ENCODE data around the gene KLF14.

- RRBS = no CpG with 5 or more reads among the region's 12 CpGs
Measured at GRCh38 chr7:130308314-130308605, 15.3 kb downstream of the CPA4 start.

- RRBS = no CpG with 5 or more reads among the region's 8 CpGs
Measured at GRCh38 chr7:130363294-130363862, 16.9 kb upstream of the CPA1 start.

- RRBS = no CpG with 5 or more reads among the region's 4 CpGs
Measured at GRCh38 chr7:130419751-130419968, 21.2 kb downstream of the CEP41 start.

GRCh38 chr7:130515869-130516930, 24.3 kb downstream of the MEST start:
- RRBS = no CpG with 5 or more reads among the region's 5 CpGs

GRCh38 chr7:130516931-130517393, 25.1 kb downstream of the MEST start:
- RRBS = no CpG with 5 or more reads among the region's 2 CpGs

GRCh38 chr7:130534670-130535560, 43.0 kb downstream of the MEST start:
- RRBS = no CpG with 5 or more reads among the region's 13 CpGs

DNA sequence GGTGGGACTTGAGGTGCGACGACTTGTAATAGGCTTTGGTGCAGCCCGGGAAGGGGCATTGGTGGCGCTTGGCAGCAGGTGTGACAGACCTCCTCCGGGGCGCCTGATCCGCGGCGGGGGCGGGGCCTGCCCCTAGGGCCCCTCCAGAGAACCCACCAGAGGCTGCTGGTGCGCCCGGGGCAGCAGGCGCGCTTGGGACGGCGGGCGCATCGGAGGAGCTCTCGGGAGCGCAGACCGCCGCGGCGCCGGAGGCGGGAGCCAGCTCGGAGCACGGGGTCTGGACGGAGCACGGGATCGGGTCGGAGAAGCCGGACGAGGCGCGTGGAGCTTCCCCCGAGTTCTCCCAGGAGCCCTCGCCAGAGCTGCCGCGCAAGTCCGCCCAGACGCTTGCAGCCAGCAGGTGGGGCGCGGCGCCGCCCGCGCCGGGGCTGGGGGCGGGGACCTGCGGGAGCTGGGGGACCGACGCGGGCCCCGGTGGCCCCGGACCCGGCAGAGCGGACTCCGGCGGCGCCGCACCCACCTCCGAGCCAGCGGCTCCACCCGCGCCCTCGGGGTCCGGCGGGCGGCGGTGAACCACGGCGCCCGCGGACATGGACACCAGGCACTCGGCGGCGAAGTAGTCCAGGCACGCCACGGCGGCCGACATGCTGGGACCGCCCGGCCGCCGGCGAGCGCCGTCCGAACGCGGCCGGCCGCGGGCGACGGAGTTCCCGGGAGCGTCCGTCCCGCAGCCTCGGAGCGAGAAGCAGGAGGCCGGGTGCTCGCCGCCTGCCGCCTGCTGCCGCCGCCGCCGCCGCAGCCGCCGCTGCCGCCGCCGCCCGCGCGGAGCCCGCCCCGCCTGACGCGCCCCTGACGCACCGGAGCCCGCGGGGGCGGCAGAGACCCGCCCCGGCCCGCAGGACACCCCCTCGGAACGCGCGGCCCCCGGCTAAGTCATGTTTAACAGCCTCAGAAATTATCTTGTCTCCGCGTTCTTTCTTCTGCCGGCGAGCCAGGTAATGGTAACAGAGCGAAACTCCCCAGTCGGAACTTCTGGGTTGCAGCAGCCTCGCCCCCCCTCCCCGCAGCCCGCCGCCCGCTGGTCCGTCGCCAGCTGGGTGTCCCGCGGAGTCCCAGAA, at the start of gene KLF14:
Gene KLF14 (minus strand): TSS at position 820 of the 1,118 bp plus-strand sequence.
- RRBS = 7% methylated on average over 76 of the region's 152 CpGs

- RRBS = no CpG with 5 or more reads among the region's 3 CpGs
Measured at GRCh38 chr7:130918665-130919277, 184.8 kb upstream of the KLF14 start.

DNA sequence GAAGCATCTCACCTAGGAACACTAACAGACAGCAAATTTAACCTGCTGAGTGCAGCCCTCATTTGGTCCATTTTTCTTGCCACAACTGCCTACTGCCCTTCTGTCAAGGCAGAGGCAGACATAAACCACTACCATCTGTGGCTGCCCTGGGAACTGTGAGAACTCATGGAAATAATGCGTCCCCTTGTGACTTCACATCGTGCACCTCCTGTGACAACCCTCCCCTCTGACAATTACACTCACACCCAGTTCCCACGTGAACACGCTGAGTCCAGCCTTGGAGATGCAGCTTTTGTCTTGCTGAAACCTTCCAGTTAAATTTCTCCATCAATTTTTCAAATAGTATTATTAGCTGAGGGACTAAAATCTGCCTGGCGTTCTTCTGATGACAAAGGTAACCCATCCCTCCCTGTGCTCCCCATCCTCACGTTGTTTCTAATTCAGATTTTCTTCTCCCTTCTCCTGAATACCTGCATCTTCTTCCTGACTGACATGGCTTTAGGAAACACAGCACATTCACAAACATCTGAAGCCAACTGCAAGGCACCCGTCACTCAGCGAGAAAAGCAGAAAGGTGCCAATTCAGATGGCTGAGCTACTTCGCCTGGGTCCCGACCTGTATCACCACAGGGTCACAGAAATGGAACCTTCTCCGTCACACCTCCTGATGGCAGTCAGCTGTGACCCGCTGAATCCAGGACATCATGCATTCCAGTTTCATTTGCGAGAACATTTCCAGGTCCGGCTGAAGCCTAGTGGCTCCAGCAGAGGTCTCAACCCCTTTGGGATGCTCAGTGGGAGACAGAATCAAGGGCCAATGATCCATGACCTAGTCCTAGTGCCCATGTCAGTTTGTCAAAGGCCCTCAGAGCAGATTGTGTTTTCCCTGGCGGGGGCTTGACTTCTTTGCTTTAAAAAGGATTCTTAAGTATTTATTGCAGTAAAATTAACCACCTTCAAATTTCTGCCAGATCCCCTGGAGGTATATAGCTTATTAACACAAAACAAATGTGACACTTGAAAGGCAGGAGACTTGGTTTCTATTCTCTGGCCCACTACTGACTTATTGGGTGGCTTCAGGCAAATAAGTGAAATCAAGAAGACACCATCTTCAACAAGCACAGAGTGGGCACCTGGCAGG, 193.4 kb upstream of the KLF14 start:
- RRBS = no CpG with 5 or more reads among the region's 15 CpGs

DNA sequence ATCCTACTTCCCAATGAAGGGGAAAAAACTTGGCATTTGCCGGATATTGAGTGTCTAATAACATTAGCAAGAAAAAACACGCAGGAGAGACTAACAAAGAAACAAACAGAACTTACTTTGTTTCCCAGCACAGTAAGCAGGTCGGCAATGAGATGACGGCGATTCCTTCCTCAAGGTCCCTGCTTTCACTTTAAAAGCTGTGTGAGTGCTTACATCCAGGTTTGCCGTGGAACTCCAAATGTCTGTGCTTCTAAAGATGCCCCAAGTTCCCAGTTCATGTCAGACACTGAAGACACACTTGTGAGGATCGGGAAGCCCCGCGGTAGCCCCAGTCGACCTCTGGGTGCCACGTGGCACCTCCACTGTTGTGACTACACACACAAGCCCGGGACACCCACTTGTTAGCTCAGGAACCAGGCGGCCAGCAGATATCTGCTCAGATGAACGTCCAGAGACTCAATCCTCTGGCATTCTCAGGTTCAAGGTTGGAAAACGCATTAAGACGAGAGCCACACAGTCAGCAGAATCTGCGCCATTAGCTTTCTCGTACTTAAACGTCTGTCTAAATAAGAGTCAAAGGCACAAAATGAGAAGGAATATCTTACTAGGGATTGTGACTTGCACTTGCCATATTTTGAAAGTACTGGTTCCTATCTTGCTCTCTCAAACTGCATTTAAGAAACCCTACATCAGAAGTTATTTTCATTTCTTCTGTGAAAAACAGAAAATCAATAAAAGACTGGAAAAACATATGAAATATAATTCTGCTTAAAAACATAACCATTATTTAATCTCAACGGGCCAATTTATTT, 207.5 kb upstream of the KLF14 start:
- RRBS = no CpG with 5 or more reads among the region's 20 CpGs

DNA sequence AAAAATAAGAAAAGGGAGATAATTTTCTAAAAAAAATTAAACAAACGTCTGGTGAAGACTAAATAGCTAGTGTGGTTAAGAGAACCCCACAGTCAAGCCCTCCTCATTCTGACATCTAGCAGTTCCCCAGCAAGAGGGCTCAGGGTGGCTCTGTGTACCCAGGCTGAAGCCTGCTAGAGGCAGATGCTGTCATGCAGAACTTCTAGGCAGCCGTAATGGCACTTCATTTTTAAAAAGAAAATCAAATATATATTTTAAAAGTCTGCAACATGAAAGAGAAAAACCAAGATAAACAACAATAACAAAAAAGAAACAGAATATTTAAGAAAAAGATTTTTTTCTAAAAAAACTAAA, 223.2 kb upstream of the KLF14 start:
- RRBS = no CpG with 5 or more reads among the region's 2 CpGs

DNA sequence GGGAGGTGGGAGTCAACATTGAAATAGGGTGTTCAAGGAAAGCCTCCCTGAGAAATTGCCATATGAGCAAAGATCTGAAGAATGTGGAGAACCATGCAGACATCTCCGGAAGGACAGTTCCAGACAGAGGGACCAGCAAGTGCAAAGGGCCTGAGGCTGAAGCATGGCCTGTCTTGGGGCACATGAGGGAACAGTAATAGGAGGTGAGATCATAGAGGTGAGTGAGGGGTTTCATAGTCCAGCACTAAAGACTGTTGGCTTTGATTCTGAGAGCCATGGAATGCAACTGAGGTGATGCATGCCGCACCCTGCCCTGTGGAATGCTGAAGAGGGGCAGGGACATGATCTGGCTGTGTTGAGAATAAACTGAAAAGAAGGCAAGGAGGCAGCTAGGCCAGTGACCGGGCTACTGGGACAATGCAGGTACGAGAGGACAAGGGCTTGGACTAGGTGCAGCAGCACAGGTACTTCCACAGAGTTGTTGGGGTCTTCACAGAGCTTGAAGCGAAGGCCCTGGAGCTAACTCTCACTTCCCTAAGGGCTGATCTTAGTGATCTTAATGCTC, 253.1 kb upstream of the KLF14 start:
- RRBS = no CpG with 5 or more reads among the region's 5 CpGs

DNA sequence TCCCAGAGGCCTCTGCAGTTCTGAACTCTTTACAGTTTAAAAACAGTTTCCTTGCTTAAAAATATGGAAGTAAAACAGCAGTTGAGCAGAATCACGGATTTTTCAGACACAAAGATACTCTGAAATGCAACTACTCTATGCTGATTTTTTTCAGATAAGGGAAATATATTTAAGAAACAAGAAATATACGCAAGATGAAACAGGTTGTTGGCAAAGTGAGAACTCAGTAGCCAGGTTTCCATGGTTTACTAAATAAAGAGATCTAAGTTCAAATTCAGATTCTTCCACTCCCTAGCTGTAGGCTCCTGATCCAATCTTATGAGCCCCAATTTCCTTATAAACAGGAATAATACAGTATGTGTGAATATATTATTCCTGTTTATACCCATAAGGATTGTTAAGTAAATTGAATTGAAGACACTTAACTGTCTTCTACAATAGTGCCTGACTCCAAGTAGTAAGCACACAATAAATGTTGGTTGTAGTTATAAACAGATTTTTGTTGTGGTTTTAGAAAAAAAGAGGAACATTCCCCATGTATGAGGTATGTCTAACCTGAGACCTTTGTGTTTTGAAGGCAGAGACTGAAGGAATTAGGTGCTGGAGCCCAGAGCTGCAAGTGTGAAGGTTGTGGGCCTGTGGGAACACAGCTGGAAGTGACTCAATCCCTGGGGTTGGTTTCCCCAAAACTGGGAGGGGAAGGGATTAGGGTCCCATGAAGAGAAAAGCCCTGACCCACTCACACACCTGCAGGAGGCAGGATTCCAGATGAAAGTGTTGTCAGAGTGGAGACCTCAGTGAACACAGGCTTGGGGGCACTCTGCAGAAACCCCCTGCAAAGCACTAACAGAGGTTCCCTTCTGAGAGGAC, 264.9 kb upstream of the KLF14 start:
- RRBS = no CpG with 5 or more reads among the region's 2 CpGs

- RRBS = no CpG with 5 or more reads among the region's 3 CpGs
Measured at GRCh38 chr7:131024116-131025002, 290.4 kb upstream of the KLF14 start.

GRCh38 chr7:131048607-131049779, 278.7 kb upstream of the MKLN1 start:
- RRBS = no CpG with 5 or more reads among the region's 6 CpGs

- RRBS = no CpG with 5 or more reads among the region's 7 CpGs
Measured at GRCh38 chr7:131055401-131056400, 272.0 kb upstream of the MKLN1 start.

DNA sequence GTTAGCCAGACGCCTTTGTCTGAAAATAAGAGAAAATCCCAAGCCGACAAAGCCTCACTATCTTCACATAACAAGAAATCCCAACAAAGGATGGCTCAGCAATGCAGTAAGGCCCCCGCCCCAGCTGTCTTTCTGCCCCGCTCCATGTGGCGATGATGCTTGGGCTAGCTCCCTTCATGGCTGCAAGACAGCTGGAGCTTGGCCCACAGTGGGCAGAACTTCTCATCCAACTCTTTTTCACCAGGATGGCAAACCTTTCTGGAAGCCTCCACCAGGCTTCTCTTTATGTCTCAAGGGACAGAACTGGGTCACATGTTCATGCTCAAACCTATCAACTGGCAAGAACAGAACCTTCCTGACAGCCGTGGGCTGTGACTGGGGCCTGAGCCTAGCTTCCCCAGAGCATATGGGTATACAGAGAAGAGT, 260.5 kb upstream of the MKLN1 start:
- RRBS = no CpG with 5 or more reads among the region's 6 CpGs

DNA sequence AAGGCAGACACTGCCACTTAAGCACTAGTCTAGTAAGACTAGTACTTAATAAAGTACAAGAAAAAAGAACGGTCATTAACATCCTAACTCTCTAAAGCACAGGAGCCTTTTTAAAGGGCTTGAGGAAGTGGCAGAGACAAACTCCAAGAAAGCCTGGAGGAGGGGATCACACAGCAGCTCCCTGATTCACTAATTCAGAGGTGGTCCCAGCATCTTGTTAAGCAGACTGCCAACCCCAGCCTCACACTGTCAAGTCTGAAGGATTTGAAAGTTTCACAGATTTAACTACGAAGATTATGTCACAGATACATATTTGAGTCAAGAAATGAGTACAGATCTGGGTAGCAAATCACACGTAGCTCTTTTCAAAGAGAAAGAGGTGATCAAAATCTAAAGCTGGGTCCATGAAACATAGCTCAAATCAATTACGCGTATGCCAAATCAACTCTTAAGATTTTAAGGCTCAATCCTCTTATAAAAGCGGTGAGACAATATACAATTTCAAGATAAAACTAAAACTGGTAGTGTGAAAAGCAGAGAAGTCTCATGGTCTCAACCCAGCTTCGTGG, 230.0 kb upstream of the MKLN1 start:
- RRBS = no CpG with 5 or more reads among the region's 7 CpGs

GRCh38 chr7:131103873-131104504, 223.7 kb upstream of the MKLN1 start:
- RRBS = no CpG with 5 or more reads among the region's 5 CpGs

GRCh38 chr7:131109535-131110285, 218.0 kb upstream of the MKLN1 start:
- RRBS = 7% methylated on average over 6 of the region's 40 CpGs